Pericardium (tissue), 1 donor: Measurements from ENCODE around the genes ECI2 and FARS2.

GRCh38 chr6:4121868-4122206 lies 13.5 kb downstream of the ECI2 start:
- RRBS = no CpG with 5 or more reads among the region's 2 CpGs

DNA sequence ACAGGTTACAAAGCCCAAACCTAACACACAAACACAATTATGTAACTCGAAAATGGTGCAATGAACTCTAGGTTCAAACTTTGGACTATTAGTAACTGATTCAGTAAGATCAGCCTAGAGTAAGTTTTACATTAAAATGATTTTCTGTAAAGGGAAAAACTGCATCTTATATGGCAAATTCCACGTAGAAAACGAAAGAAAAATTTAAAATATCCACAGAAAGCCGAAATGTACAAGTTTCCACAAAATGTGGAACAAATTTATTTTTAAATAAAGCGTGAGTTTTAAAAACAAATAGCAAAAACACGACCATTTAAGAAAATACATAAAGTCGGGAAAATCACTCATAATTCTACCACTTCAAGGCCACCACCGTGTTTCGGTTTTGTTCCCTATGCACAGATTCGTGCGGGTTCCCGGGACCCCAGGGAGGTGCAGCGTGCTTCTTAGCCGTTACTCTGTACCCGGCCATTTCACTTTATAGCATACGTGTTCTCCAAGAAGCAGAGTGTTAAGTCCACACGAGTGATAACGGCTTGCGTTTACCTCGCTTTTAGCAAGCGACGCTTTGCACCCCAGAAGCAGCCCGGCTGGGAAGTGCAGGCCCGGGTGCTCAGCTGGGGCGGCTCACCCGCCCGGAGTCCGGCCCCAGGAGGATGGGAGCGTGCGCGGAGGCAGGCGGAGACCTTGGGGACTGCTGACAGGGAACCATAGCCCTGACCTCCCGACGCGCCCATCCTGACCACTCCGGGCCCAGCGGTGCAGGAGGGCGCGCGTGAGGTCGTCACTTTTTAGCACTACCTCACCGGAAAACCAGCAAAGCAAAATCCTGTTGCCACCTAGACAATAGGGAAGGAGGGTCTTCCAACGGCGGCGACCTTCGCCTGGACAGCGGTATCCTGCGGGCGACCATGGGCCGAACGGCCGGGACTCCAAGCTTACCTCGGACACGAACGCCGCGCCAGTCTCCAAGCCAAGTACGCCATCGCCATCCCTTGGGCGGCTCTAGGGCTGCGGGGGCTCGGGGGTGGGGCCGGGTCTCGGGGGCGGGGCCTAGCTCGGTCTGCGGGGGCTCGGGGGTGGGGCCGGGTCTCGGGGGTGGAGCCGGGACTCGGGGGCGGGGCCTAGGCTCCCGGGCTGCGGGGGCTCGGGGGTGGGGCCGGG lies at the start of gene ECI2:
TSS of gene ECI2 (minus strand) at position 1,007 of the 1,164 bp plus-strand sequence.
- RRBS = 1% methylated on average over 26 of the region's 77 CpGs

- RRBS = no CpG with 5 or more reads among the region's 18 CpGs
These were observed 223.2 kb upstream of the ECI2 start for GRCh38 chr6:4358168-4359404.

DNA sequence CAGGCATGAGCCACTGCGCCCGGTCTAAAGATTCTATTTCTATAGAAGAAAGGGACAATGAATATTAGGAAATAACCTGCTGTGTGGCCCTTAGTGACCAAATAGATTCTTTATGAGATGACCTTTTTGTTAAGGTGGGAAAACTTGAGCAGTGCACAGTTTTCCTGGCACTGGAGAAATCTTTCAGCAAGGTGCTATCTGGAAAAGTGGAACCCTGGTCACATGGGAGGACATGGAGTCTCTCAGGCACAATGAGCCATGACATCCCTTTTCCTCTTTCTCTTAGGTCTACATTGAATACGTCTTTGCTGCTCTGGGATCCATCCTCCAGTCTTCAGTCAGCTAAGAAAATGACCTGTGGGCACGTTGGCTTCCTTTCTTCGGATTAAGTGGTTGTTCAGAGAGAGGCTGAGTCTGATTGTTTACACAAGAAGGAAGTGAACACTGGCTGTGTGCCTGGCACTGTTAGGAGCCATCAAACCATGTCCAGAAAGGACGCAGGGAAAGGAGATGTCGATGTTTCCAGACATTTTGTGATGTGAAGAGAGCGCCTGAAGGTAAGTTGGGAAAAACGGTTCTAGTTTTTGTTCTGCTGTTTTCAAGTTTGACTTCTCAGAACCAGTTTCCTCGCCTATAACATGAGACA lies 310.0 kb upstream of the CDYL start:
- RRBS = no CpG with 5 or more reads among the region's 10 CpGs

GRCh38 chr6:4772705-4773246 lies 3.4 kb upstream of the CDYL start:
- RRBS = no CpG with 5 or more reads among the region's 10 CpGs

GRCh38 chr6:4931433-4931912 lies 72.4 kb downstream of the RPP40 start:
- RRBS = no CpG with 5 or more reads among the region's 8 CpGs

DNA sequence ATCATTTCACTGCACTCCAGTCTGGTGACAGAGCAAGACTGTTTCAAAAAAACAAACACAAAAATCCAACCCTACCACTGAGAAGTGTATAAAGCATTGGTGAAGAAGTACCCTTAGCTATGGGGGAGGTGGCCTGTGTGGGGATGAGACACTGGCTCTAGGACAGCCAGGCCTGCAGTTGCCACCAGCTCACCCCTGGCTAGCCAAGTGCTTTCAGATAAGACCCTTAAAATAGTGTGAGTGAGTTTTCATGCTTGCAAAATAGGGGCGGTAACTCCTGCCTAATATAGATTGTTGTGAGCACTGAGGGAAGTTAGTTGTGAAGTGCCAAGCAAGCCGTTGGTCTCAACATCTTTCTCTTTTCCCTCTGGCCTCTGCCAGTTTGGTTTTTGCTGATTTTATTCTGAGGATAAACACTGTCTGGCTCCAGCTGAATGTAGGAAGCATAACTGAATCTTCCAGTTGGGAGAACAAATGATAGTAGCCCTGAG lies 11.3 kb downstream of the PPP1R3G start:
- RRBS = no CpG with 5 or more reads among the region's 2 CpGs

DNA sequence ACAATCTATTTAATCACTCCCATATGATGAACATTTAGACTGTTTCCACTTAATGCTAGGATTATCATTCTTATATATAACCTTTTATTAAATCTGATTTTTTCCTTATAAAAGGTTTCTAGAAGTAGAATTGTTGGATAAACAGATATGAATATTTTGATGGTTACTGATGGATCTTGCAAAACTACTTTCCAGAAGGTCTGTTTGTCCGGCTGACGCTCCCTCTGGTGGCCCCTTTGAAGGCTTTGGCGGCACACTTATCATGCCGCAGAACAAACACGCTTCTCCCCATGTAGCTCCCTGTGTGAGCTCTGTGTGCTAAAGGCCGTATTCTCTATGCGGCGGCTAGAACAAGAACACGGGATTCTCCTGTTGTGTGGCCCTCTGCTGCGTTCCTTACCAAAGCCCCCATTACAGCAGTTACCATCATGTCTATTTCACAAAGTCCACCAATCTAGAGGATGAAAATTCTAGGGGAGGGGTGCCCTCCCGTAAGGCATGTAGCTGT lies 30.0 kb downstream of the PPP1R3G start:
- RRBS = no CpG with 5 or more reads among the region's 11 CpGs

- RRBS = no CpG with 5 or more reads among the region's 4 CpGs
These were observed 79.1 kb downstream of the LYRM4 start for GRCh38 chr6:5181512-5182266.

GRCh38 chr6:5260848-5261855 lies at the start of gene FARS2:
FARS2 (plus strand) TSS chr6:5261513.
- RRBS = 2% methylated on average over 22 of the region's 86 CpGs

DNA sequence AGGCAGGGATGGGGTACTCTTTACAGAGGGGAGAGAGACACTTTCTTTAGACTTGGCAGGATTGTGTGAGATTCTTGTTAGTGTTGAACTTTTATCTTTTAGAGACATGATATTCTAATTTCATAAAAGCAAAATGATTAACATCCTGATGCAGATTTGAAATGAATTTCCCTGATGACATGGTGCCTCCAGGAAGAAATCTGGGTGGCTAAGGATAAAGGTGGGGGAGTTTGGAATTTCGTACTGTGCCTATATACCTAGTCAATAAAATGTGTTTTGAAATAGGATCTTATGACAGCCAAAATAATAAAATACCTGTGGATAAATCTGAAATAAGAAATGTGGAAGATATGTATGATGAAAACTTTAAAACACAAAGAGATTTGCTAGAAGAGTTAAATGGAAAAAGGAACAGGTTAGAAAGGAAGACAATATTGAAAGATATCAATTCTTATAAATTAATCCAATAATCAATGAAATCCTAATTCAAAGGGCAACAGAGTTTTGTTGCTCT lies 48.1 kb downstream of the FARS2 start:
- RRBS = no CpG with 5 or more reads among the region's 1 CpG

DNA sequence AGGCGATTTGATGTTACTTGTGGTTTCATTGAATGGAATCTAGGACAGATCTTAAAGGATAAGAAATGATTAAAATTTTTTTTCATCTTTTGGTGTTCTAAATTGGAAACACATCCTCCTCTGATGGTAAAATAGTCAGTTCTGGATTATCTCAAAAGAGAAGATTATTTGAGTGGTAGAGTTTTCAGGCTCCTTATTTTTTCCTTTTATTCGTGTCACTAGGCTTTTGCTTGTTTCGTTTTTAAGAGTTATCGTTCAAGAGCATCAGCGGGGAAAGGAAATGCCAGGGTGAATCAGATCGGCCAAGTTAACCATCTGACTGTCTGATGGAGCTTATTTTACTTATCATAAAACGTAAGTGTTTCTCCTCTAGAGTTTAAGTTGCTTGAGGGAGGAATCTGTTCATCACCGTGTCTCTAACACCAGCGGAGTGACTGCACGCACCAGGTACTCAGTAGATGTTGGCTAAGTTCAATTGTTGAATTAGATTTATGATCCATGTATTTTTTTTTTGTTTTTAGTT lies 236.9 kb downstream of the FARS2 start:
- RRBS = no CpG with 5 or more reads among the region's 10 CpGs

- RRBS = no CpG with 5 or more reads among the region's 8 CpGs
These were observed 368.5 kb downstream of the FARS2 start for GRCh38 chr6:5629571-5630453.

- RRBS = no CpG with 5 or more reads among the region's 7 CpGs
These were observed 343.4 kb downstream of the NRN1 start for GRCh38 chr6:5663253-5663747.

DNA sequence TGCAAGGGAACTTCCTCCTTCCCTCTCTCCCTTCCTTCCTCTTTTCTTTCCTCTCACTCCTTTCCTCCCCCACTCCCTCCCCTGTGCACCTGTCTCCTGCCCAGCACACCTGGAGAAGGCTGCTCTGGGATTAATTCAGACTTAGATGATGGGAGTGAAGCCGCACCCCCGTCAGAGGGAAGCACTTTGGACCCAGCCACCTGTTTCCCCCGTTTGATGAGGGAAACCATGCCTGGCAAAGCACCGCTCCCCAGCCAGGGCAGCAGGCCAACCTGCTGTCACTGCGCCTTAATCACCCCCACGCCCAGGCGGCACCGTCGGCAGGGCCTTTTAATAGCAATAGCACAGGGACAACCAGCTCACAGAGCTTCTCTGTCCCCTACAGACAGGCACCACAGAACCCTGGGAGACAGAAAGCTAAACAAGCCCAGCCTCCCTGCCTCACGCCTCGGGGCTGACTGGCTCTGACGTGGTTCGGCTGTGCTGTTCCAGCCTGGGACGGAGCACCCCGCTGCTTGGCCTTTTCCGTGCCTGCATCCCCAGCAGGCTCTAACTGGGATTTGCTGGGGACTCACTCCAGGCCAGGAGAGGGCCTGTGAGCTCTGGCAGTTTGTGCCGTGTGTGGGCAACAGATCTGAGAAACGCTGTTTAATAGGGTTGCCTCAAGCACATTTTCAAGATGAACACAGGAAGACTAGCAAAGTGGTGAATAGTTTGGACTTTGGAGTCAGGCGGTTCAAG lies 223.9 kb downstream of the NRN1 start:
- RRBS = no CpG with 5 or more reads among the region's 19 CpGs

DNA sequence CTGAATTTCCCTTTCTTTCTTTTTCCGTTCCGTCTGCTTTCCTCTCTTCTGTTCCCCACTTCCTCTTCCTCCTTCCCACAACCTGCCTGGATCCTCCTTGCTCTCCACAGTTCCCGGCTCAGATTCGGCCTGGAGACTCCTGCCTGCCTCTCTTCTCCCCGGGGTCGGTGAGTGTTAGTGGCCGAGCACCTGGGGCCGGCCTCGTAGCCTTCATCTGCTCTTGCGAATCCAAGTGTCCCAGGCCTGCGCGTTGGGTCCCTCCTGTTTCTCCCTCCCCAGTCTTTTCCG lies 7.0 kb downstream of the NRN1 start:
- RRBS = no CpG with 5 or more reads among the region's 13 CpGs

DNA sequence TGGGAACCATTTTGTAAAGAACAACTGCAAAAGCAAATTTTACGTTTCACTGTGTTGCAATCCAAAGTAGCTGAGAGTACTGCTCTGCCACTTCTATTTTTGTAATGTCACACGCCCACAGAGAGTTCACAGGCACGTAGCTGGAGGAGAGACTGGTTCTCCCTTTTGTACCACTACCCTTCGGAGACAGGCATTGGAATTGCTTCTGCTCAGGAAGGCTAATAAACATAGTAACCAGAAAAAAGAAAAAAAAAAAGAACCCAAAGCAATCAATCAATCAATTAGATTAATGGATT lies 75.4 kb upstream of the F13A1 start:
- RRBS = no CpG with 5 or more reads among the region's 4 CpGs

DNA sequence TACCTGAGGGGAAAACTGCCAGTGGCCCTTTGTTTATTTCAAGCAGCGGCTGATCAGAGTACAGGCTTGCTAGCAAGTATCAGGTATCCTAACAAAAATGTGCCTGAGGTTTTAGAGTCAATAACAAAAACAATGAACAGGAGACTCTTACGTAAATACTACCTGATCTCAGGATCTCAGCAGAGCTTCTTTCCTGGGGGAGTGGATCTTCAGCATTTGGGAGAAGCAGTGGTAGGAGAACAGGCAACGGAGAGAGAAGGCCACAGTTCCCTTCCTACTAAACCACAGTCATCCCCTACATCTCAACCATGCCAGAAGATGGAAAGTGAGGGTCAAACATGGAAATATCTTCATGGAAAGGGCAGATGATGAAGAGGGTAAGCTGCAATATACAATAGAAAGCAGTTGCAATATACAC lies 12.5 kb downstream of the LY86 start:
- RRBS = no CpG with 5 or more reads among the region's 3 CpGs

- RRBS = no CpG with 5 or more reads among the region's 21 CpGs
These were observed 111.8 kb downstream of the LY86 start for GRCh38 chr6:6699902-6701113.

GRCh38 chr6:6723599-6723935 lies 135.0 kb downstream of the LY86 start:
- RRBS = no CpG with 5 or more reads among the region's 4 CpGs